Amniotic epithelial cell (primary cell): ENCODE data around the genes PPP6R1, BRSK1, TMEM238 and NAT14.

DNA sequence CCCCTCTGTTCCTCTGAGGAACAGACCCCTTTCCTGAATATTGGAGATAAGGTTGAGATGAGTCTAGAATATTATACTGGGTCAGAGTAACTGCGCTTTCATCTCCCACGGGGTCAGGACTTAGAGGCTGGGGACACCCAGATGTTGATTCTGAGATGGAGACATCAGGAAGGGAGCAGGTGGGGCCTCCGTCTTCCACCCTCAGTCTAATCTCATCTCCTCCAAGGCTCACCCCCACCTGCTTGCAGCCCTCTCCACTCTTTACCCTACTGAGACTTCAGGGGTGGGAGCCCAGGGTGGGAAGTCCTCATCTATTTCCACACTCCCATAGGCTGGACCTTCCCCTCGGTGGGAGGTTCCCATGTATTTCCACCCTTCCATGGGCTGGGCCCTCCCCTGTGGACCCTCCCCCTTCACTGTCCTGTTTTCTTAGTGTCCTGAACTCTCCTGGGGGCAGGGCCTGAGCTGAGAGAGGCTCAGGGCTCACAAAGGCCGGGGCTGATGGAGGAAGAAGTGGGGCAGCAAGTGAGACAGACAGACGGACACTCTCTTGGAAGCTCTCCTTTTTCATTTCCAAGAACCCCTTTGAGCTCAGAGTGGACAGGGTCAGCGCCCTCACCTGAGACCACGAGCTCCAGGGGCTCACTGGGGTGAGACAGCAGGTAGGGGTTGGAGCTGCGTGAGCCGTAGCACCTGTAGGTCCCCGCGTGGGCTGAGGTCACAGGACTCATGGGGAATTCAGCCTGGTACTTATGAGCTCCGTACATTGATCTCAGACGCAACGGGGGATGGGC, 2.5 kb downstream of the LILRA4 start:
- RRBS: no CpG with 5 or more reads among the region's 15 CpGs

GRCh38 chr19:54370385-54370851, 5.7 kb upstream of the LAIR1 start:
- RRBS: no CpG with 5 or more reads among the region's 12 CpGs

DNA sequence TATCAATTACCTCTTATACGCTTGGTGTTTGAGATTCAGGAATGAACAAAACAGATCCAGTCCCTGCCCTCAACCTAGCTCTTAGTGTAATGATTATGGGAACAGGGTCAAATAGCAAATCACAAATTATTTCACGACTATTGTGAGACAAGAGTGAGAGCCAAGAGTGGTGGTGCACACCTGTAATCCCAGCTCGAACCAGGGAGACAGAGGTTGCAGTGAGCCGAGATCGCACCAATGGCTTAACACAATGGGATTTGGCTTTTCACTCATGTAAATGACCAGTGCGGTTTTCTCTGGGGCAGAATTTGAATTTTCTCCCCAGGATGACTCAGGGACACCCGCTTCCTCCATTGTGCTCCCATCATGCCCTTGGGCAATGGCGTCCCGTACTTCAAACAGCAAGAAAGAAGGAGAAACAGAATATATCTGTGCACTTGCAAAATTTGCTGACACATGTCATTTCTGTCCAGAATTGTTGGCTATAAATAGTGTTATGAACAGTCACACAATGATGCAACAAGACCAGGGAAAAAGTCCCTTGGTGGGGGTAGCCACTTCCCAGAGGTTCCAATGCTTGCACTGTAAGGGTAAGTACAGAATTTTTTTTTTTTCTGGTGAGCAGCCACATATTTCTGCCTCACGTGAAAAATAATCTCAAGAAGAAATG, 8.9 kb upstream of the LAIR1 start:
- RRBS: no CpG with 5 or more reads among the region's 10 CpGs

GRCh38 chr19:54417932-54419126, 3.1 kb downstream of the TTYH1 start:
- RRBS: no CpG with 5 or more reads among the region's 29 CpGs

- RRBS: no CpG with 5 or more reads among the region's 5 CpGs
Measured at GRCh38 chr19:54467819-54468381, 4.3 kb upstream of the LENG9 start.

DNA sequence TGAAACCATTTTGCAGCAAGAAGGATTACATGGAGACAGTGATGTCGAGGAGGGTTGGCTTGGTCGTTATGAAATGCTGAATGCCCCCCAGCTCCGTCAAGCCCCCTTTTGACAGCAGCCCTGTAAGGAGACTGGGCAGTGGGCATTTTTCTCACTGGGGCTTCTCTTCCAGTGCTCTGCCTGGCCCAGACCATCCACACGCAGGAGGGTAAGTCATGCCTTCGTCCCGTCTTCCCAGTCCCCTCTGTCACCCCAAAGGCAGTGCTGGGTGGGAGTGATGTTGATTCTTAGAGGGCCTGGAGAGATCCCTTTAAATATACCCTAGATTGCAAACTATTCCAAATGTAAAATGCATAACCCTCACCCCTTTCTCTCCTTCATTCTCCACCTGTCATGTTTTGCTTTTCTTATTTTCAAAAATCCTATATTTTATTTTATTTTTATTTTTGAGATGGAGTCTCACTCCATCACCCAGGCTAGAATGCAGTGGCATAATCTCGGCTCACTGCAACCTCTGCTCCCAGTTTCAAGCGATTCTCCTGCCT, 969 bp downstream of the LAIR2 start:
- RRBS: no CpG with 5 or more reads among the region's 8 CpGs

- RRBS: no CpG with 5 or more reads among the region's 12 CpGs
Measured at GRCh38 chr19:54606718-54607445, 13.4 kb downstream of the LILRA1 start.

- RRBS: no CpG with 5 or more reads among the region's 5 CpGs
Measured at GRCh38 chr19:54877028-54877921, 3.2 kb downstream of the FCAR start.

- RRBS: no CpG with 5 or more reads among the region's 4 CpGs
Measured at GRCh38 chr19:54889450-54889651, 15.3 kb downstream of the FCAR start.

DNA sequence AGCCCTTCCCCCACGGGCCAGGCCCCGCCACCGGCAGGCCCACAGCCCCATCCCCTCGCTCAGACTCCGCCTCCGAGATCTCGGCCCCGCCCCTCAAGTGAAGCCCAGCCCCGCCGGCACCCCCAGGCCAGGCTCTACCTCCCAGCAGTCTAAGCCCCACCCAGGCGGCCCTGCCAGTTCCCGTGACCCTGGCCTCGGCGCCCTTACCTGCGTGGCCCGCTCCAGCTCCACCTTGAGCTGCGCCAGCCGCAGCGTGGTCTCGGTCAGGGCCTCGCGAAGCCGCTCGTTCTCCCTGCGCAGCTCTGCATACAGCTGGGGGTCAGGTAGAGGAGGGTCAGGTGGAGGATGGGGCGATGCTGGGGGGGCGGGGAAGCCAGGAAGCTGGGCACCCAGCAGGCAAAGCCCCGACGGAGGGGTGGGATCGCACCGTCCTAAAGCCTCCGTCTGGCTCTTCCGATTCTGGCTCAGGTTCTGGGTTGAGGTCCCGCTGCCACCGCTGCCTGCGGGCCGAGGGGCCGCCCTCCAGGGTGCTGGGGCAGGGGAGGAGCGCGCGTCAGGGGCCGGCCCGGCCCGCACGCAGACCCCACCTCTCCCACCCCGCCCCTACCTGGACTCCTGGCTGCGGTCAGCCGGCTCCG, 16.5 kb downstream of the EPS8L1 start:
- RRBS: 35% methylated on average over 12 of the region's 49 CpGs

GRCh38 chr19:55094193-55094484, 18.5 kb downstream of the EPS8L1 start:
- RRBS: no CpG with 5 or more reads among the region's 6 CpGs

DNA sequence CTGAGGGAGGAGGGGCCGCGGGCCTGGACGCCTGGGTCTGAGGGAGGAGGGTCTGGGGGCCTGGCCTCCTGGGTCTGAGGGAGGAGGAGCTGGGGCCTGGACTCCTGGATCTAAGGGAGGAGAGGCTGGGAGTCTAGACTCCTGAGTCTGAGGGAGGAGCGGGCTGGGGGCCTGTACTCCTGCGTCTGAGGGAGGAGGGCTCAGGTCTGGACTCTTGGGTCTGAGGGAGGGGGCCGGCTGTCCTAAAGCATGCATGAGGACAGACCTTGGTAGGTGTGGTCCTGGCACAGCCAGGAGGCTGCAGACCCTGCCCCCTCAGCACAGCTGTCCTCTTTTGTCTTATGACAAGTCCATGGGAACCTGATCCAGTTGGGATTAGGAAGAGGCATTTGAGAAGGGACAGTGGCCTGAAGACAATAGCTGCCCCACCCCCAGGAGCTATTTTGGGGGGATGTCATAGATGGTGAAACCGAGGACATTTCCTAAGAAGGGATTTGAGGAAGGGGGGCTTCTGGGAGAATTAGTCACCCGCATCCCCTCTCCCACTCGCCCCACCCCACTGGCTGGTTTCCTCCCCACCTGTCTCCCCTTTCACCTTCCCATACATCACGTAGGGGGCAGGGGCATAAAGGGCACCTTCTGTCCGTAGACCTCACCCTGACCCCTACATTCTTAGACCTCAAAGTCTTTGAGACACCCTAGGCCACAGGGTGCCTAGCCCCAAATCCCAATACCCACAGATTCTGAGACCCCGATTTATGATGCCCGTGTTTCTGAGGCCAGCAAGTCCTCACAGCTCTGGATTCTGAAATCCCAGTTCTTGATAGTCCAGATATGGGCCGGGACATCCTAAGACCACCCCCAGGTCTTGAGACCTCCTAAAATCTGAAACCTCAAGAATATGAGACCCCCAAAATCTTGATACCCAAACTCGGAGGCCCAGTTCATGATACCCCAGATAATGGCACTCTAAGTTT, 984 bp downstream of the TNNT1 start:
- RRBS: no CpG with 5 or more reads among the region's 15 CpGs

GRCh38 chr19:55158657-55159549, 1.4 kb upstream of the TNNI3 start:
- RRBS: 9% methylated on average over 5 of the region's 15 CpGs

DNA sequence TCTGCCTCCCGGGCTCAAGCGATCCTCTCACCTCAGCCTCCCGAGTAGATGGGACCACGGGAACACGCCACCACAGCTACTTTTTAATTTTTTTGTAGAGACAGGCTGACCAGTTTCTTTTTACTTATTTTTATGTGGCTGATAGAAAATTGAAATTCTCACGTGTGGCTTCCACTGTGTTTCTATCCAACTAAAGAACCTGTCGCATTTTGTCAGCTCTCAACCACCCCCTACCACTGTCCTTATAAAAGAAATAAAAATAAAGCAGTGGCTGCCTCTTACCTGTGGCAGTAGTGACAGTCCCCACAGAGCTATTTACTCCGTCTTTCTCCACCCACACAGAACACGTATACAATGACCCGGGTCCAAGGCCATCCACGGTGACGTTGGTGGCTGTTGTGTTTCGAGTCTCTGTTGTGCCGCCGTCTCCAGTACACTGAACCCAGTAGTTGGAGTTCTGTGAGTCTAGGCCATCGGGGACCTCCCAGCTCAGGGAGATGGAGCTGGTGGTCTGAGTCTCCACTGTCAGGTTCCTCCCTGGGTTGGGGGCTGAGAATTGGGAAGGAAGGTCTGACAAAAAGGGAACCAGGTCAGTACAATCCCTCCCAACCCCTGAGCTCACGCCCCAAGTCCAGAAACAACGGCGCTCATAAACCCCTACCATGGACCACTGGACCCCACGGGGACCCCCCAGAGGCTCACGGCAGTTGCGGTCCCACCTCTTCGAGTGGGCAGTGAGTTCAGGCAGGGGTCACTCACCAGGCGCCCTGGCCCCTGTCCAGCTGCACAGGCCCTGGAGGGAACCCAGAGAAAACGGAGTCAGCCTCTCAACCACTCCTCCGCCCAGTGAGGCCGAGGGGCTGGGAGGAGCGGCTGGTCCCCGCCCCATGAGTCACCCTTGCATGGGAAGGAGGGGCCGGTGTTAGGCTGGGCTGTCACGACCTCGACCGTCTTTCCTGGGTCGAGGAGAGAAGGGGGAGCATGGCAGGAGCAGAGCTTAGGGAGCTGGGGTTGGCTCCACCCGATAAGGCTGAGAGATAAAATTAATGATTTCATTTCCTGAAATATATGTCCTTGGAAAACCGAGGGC, 2.5 kb downstream of the PTPRH start:
- RRBS: no CpG with 5 or more reads among the region's 36 CpGs

DNA sequence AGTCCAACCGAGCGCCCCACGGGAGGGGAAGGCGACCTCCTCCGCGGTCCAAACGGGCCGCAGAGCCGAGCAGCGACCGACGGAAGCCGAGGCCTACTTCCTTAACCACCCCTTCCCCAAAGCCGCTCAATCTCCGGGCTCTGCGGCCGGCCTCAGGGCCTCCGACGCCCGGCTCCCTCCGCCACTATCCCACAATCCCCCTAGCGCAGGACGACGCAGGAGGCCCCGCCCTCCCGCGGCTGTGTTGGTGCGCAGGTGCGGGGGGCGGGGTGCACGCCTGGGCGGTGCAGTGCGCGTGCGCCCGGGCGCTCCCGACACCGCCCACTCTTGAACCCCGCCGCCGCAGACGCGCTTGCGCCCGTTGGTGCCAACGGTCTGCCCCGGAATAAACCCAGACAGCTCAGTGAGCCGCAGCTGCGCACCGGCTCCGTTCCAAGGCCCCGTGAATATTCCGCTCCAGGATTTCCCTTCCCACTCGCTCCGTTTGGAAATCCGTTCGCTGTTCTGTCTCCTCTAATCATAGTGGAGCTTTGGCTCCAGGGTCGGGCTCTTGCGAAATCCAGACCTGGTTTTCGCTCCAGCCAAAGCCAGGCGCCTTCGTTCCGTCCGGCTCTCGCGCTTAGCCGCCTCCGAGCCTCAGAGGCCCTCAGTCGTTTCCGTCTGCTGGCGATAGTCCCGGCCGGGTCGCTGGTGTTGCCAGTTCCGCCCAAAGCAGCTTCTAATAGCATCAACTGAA, at the start of gene PPP6R1:
Gene PPP6R1, minus strand, starts transcription at position 197 of the 736 bp plus-strand sequence.
- RRBS: 1% methylated on average over 21 of the region's 76 CpGs

- RRBS: 3% methylated on average over 8 of the region's 35 CpGs
Measured at GRCh38 chr19:55283576-55284303, at the start of gene BRSK1. TSS of gene BRSK1 (plus strand) at chr19:55283997.

DNA sequence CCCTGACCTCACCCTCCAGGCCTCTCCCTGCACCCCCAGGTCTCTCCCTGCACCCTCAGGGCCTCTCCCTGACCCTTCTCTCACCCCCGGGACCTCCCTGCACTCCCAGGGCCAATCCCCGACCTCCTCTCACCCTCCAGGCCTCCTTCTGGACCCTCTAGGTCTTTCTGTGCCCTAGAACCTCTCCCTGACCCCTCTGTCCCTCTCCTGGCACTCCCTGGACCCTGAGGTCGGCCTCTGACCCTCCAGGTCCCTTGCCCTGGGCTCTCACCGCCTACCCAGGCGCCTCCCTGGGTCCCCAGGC, 541 bp downstream of the KMT5C start:
- RRBS: no CpG with 5 or more reads among the region's 5 CpGs

DNA sequence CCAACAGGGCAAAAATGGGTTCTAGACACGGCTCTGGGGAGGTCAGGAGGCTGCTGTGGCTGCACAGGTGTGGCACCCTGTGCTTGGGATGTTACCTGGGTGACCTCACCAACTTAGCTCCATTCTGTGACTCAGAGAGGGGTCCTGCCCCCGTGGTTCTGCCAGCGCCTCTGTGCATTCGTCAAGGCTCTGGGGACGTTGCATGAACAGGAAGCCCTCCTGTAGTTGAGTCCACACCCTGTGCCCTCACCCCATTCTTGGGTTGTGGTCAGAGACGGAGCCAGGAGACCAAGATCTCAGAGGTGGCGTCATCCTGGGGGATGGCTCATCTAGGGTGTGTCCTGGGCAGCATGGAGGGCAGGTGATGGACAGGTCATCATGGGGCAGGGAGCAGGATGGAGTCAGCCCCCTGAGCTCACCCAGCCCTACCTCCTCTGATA, 2.5 kb downstream of the COX6B2 start:
- RRBS: no CpG with 5 or more reads among the region's 7 CpGs

GRCh38 chr19:55383380-55384505, at the start of gene TMEM238:
TSS of gene TMEM238 (minus strand) at chr19:55384292.
- RRBS: 3% methylated on average over 47 of the region's 134 CpGs

- RRBS: 2% methylated on average over 36 of the region's 82 CpGs
Measured at GRCh38 chr19:55484261-55485301, at the start of gene NAT14. TSS of gene NAT14 (plus strand) at chr19:55485188.